AG09309 (cell line): ENCODE measurements around a stretch of chr1.

DNA sequence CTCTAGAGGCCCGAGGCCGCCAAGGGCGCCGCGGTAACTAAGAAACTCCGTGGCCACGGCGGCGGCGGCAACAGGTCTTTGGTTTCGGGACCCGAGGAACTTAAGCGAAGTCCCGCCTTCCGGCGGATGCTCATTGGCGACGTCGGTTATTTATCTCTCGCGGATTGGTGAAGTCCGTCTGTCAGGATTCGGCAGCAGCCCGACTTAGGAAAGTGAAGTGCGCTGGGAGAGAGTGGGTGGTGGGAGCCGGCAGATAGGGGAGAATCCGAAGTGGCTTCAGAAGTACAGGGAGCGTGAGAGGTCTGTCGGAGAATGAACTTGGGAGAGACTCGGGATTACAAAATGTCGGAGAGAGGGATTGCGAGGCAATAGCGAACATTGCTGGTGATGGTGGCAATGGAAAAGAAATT lies 718 bp downstream of the NEK7 start:
- RRBS, result no CpG with 5 or more reads among the region's 33 CpGs

DNA sequence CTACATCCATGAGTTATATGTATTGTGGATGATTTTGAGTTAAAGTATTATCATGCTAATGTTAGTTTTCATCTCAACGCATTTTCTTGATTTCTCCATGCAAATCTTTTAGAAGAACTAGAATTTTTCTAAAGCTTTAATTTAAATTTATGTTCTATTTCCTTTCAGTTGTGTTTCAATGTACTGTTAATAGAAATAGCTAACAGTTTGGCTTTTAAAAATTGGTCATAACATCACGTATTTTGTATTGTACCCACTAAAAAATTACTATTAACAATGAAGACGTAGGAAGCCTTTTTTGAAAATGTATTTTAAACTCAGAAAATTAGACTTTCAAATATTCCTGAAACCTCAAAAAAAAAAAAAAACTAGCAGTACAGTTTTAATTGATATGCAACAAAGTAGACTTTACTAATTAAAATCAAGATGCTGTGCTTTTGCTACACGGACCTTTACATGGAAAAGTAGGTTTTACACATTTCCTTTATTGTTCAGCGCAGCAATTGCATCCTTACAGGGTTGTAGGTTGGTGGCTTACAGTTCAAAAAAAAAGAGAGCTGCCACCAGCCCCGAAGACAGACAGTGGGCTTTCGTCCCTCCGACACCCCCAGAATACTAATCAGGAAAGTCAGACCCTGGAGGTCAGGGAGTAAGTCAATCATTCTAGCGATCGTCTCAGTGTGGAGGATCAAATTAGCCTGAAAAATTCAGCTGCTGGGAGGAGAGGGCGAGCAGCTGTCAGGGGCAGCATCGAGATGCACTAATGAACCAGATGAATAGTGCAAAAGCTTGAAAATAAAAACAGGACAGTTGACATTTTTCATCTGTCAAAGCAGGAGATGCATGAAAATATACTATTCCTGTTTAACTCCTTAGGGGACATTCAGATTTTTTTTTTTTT lies 138.2 kb downstream of the NEK7 start:
- RRBS, result no CpG with 5 or more reads among the region's 12 CpGs

DNA sequence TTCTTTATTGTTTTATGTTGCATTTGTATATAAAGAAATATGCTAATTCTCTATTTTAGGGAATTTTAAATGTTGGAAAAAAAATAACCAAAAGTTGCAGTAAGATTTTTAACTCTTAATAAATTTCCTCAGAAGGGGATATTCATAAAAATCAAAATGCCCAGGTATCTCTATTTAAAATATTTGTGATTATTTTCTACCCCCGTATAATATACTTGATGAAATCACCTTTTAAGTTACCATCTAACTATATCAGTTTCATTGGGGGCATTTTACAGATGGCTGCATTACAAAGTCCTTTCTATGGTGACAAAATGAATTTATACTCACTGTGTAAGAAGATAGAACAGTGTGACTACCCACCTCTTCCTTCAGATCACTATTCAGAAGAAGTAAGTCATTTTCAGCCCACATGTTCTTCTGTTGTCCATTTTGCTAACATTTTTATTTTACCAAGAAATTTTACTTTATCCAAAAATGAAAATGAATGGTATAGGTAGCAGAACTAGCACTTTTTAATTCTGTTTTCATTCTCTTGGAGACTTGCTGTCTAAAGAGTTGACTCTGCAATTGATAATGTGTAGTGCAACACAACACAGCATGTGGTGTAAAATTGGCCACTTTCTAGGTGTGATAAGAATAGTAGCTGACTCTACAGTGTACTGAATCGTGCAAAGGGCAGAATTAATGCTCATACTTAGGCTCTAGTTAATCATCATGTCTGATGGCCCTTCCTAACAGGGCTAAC lies 140.2 kb downstream of the NEK7 start:
- RRBS, result no CpG with 5 or more reads among the region's 2 CpGs

GRCh38 chr1:198656241-198656914 lies 17.5 kb downstream of the PTPRC start:
- RRBS, result no CpG with 5 or more reads among the region's 4 CpGs

DNA sequence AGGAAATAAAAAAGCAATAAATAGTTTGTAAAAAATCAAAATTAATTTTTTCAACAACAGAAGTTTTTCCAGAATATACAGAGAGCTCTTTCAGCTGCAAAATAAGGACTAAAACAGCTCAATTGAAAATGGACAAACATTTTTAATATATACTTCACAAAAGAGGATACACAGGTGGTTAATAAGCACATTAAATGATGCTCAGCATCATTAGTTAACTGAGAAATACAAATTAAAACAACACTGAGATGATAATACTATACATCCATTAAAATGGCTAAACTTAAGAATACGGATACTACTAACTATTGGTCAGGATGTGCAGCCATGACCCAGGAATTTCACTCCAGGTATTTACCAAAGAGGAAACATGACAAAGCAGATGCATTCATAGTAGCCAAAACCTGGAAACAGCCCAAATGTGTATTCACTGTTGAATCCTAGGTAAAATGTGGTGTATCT lies 72.9 kb downstream of the PTPRC start:
- RRBS, result no CpG with 5 or more reads among the region's 1 CpG

DNA sequence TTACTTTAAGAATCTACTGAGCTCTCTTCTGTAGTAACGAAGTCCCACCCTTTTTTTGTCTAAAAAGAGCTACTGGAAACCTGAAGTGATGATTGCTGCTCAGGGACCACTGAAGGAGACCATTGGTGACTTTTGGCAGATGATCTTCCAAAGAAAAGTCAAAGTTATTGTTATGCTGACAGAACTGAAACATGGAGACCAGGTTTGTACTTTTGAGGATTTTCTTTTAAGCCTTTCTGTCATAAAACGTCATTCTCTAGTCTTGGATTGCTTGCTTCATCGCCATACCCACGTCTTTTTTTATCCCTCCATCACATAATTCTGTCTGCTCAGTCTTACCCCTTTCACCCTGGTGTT lies 111.6 kb downstream of the PTPRC start:
- RRBS, result no CpG with 5 or more reads among the region's 4 CpGs

GRCh38 chr1:200030672-200031140 lies 3.2 kb downstream of the NR5A2 start:
- RRBS, result no CpG with 5 or more reads among the region's 4 CpGs

- RRBS, result 17% methylated on average over 1 of the region's 20 CpGs
Observed at GRCh38 chr1:200038455-200038811, 10.9 kb downstream of the NR5A2 start.

DNA sequence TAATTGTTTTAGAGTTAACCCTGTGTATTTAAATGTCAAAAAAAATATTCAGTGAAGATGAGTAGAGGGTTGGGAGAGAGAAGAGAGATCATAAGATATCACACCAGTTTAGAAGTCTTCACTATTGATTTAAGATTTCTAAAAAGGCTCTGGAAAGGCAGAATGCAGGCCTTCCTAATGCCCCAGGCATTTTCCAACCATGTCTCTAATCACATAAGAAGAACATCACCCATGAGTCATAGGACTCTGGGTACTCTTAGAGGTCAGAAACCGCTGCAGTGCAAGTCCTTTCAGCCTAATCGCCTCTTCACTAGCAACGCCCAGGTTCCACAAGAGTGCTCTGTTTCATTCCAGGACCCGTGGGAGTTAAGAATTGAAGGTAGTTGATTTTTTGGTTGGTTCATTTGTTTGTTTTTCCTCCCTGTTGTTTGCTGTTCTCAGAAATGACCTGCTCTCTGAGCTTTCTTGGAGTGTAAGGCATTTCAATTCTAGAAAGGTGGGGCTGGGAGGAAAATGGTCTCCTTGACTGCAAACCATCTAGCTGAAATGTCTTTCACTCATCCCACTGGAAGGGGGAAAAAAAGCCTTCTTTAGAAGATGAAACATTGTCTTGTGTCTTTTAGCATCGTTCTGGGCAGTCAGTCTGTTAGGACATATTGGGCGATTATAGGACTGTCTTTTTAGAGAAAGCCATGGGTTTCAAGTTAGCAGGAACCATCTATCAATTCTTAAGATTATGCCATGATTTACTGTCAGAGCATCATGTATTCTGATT lies 123.3 kb downstream of the NR5A2 start:
- RRBS, result no CpG with 5 or more reads among the region's 6 CpGs

GRCh38 chr1:200255334-200255819 lies 154.5 kb downstream of the ZNF281 start:
- RRBS, result no CpG with 5 or more reads among the region's 1 CpG

DNA sequence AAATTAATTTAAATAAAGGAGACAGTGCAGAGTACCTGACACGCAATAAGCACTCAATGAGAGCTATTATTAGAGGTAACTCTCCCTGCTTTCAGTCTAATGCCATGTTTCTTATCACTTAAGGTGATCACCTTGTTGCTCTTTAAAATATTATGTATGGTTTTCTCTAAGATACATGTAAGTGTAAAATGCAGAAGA lies 108.2 kb downstream of the ZNF281 start:
- RRBS, result no CpG with 5 or more reads among the region's 1 CpG

- RRBS, result no CpG with 5 or more reads among the region's 4 CpGs
Observed at GRCh38 chr1:200314184-200314732, 95.6 kb downstream of the ZNF281 start.

DNA sequence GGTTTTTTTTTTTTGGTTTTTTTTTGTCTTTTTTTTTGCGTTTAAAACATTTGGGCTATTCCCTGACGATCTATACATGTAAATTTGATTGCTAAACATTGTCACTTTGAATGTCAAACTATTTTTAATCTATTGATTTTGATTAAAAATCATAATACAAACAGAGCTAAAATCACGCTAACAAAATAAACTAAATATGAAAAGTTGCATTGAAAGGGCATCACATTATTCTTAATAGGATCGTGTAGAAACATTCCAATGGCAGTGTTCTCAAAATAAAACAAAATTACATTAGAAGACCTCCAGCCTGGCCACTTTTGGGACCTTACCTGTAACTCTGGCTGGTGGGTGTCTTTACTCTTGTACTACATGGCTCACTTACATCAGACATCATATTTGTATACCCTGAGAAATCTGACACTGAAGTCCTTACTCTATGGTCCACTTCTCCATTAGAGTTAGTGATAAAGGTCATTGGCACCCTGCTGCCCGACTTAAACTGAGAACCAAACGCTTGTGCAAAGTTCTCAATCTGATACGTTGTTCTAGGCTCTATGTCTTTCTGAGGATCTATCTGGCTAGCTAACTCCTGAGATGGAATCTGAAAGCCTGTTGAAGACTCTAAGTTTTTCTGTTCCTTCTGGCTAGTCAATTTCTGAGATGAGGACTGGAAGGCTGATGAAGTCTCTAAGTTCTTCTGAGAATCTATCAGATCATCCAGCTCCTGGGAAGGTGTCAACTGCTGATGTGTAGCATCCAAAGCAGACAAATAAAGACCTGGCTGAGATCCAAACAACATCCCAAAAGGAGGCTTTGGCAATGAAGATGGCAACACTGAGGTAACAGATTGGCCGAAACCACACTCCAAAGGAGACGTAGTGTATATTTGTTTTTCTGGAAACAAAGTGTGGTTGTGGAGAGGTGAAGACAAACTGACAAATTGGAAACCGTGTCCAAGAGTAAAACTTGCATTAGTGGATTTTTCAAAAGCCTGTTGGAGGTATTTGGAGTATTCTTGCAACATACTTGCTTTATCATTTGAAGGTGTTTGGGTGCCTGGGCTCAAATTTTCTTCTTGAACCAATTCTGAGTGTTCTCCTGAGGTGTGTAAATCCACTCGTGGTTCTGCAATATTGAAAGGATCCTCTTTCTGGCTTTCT lies 2.8 kb downstream of the ZNF281 start:
- RRBS, result no CpG with 5 or more reads among the region's 11 CpGs

DNA sequence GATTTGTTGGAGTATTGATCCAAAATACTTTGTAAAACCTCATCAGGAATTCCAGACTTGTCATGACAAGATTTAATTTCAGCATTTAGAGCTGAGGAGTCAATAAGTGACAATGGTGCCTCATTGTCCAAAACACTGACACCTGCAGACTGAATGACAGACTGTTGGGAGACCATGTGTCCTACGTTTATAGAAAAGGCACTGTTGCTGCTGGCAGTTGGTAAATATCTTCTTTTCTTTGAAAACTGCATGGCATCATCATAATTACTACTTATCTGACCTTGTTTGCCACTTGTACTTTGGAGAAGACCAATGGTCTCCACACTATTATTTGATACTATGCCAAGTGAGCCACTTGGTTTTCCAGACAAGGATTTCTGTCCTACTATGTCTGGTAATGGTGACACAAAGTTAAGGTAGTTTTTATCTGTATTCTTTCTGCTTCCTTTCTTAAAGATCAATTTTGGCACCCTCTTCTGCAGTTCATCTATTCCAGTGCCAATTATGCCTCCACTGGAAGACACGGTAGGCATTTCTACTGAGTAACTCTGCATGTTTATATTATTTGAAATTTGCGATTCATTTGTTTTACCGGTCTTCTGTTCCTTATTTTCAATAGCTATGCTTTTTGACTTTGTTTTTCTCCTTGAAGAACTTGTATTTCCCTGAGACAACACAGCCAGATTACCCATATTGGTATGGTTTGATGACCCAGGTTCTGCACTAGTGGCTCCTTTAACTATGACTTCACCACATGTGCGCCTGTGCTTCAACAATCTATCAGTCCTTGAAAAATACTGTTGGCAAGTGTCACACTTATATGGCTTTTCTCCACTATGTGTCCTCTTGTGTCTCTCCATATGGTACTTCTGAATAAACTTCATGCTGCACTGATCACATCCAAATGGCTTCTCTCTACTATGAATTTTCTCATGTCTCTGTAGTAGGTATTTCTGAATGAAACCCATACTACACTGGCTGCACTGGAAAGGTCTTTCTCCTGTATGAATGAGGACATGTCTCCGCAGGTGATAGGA lies 1.7 kb downstream of the ZNF281 start:
- RRBS, result no CpG with 5 or more reads among the region's 6 CpGs

- RRBS, result no CpG with 5 or more reads among the region's 6 CpGs
Observed at GRCh38 chr1:200483426-200484011, 73.7 kb upstream of the ZNF281 start.

GRCh38 chr1:200852265-200852938 lies 20.4 kb upstream of the GPR25 start:
- RRBS, result no CpG with 5 or more reads among the region's 5 CpGs

DNA sequence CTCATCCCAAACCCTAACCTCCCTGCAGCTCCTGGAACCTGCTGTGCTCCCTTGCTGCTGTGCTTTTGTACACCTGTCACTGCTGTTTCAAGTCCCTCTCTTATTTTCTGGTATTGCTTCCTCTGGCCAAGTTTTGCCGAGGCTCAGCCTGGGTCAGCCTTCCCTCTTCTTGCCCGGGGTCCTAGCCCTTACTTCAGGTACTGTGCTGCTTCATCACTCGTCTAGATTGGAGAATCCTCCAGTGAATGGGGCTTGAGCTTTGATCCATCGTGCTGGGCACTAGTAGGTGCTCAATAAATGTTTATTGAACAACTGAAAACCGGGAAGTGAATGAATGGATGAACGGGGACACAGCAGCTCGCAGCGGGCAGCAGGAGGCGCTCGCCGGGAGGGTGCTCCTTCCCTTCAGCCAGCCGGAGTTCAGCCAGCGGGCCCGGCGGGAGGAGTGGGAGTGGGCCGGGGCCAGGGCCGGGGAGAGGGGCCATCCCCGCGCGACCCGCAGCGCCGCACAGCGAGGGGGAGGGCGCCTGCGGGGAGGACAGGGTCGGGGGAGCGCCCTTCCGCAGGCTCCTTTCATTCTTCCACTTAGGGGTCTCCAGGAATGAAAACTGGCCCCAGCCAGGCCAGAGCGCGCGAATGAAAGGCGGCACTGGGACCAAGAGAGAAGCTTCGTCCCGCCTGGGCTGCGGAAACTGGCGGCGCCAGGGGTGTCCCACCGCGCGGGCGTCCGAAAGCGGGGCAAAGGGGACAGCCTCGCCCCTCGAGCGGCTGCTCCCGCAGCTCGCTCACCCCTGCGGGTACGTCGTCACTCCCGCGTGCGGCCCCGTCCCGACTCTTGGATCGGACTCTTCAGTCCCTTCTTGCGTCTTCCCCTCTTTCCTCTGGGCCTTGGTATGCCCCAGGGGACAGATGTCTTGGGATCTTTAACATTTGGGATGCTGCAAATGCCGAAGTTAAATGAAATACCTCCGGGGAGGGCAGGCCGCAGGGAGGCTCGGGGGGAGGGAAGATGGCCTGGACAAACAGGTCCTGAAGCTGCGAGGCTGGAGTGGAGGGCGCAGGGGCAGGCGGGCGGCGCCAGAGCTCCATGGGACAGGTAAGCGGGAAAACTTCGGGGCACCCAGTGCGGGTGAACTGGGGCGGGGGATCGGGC lies 3.7 kb upstream of the INAVA start:
- RRBS, result 2% methylated on average over 7 of the region's 73 CpGs

DNA sequence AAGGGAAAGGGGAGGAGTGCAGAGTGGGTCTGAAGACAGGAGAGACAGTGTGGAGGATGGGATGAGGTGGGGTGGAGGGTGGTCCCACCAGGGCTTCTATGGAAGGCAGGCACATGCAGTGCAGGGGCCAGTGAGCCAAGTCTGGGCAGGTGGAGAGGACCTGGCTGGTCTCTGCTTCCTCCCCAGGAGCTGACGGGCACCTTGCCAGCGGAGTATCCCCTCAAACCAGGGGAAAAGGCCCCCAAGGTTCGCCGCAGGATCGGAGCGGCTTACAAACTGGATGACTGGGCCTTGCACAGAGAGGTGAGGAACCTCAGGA lies 5.2 kb downstream of the INAVA start:
- RRBS, result no CpG with 5 or more reads among the region's 6 CpGs

DNA sequence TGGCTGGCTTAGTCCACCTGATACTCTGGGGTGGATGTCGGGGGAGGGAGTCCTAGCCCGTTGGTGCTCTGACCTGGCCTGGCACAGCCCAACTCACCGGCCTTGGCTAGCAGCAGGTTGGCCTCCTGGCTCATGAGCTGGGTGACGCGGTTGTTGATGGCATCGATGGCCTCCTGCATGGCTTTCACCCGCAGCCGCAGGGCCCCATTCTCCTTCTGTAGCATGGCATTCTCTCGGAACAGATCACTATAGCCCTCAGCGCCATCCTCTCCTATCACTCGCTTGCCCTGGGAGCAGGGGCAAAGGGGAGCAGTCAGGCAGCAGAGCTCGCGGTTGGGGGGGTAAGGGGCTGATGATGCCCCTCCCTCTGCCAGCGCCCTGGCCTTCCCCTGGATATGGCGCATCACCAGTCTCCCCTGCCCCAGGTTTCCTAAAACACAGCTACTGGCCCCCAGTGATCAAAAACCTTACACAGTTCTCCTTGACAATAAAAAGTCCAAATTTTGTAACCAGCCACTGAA lies 21.4 kb downstream of the KIF21B start:
- RRBS, result no CpG with 5 or more reads among the region's 15 CpGs

DNA sequence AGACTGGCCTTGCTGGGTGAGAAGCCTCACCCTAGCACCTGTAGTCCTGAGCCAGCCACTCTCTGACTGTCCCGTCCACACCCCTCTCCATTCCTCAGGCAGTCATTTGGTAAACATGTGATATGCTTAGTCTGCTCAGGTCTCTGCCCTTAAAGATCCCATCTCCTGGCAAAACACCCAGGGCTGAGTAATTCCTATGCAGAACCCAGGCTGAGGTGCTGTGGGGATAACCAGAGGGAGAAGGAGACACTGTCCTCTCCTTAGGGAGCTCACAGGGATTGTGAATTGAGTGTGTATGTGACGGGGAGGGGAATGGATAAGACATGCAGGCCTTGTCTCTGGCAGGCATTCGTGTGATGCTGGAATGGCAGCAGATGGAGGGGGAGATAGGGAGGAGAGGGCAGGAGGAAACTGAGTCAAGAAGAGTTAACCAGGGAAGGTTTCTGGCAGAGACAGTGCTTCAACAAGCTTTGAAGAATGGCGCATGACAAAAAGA lies 13.5 kb upstream of the IGFN1 start:
- RRBS, result no CpG with 5 or more reads among the region's 4 CpGs